ENCODE measurements around a stretch of chr12.

- PRO-cap, result no peak
These were observed 38.6 kb upstream of the MMP17 start for GRCh38 chr12:131789505-131790162.

DNA sequence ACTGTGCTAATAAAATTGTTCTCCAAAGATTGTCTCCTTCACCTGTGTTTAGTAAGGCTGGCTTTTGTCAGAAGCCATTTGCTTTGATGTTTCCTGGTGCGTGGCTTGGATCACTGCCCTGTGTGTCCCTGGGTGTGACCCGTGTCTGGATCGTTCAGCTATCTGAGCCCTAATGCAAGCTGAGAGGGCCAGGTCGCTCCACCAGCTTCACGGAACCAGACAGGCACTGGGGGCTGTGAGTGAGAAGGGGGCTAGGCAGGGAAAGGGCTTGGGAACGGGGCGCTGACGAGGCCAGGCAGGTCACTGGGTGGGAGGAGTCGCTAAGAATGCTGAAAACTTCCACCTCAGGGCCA lies 24.3 kb upstream of the MMP17 start:
- PRO-cap, result no peak

- PRO-cap, result no peak
These were observed 31.3 kb upstream of the ULK1 start for GRCh38 chr12:131863057-131863489.

- PRO-cap, result unidirectional peak, minus-strand start at chr12:131896468; bidirectional peak, plus-strand start at chr12:131896838, minus-strand start at chr12:131896688
These were observed 2.3 kb downstream of the ULK1 start for GRCh38 chr12:131896371-131897466.

- PRO-cap, result no peak
These were observed 434 bp upstream of the PUS1 start for GRCh38 chr12:131928723-131928961.

GRCh38 chr12:131992293-131993211 lies 42.8 kb downstream of the EP400 start:
- PRO-cap, result no peak

- PRO-cap, result no peak
These were observed 63.8 kb downstream of the EP400 start for GRCh38 chr12:132013449-132014128.

GRCh38 chr12:132034928-132035705 lies 85.4 kb downstream of the EP400 start:
- PRO-cap, result no peak

DNA sequence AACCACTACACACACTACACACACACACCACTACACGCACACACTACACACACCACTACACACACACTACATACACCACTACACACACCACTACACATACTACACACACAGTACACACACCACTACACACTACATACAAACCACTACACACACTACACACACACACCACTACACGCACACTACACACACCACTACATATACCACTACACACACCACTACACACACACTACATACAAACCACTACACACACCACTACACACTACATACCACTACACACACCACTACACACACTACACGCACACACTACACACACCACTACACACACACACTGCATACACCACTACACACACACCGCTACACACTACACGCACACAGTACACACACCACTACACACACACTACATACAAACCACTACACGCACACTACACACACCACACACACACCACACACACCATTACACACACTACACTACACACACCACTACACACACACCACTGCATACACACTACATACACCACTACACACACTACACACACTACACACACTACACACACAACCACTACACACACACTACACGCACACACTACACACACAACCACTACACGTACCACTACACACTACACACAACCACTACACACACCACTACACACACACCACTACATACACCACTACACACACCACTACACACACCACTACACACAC lies 11.8 kb downstream of the NOC4L start:
- PRO-cap, result no peak

DNA sequence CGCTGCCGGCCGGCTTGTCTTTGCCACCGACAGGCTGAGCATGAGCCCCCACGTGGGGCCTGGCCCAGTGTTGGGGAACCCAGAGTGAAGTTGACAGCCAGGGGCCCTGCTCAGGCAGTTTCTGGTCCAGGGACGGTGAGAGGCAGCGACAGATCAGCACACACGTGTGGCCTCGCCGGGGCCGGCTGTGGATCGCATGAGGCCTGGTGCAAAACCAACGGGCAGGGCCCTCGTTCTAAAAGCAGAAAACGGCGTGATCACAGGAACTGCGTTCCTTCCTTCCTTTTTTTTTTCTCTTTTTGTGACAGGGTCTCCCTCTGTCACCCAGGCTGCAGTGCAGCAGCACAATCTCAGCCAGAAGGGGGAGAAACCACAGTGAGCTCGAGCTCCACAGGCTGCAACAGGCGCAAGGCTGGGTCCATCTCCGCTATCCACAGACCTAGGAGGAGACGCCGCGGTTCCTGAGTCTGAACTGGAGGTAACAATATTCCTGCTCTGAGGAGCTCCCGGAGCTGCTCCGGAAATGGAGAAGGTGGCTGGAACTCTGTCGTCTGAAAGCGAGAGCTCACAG lies 50.5 kb upstream of the FBRSL1 start:
- PRO-cap, result no peak

DNA sequence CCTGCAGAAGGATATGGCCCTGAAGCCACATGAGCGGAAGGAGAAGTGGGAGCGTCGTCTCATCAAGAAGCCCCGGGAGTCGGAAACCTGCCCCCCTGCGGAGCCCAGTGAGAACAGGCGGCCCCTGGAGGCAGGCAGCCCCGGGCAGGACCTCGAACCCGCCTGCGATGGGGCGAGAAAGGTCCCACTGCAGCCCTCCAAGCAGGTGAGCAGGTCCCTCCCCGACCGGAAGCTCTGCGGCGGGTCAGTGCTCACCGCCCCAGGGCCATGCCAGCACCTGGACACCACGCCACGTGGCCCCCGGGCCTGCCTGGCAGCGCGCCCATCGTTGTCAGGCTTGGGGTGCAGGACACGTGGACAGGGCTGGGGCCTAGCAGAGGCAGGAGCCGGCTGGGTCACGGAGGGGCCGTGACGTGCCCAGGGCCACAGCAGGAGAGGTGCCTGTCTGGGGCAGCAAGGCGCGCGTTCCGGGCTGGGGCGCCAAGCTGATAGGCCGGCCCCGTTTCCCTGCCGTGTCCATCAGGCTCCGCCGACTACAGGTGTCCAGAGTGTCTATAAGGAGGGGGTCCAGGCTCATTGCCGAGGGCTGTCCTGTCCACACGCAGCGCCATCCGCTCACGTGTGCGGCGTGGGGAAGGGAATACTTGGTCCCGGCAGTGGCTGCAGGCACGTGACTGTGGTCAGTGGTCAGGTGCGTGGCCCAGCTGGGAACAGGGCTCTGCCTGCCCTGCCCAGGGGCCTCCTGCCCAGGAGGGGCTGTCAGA lies 18.4 kb downstream of the FBRSL1 start:
- PRO-cap, result no peak

DNA sequence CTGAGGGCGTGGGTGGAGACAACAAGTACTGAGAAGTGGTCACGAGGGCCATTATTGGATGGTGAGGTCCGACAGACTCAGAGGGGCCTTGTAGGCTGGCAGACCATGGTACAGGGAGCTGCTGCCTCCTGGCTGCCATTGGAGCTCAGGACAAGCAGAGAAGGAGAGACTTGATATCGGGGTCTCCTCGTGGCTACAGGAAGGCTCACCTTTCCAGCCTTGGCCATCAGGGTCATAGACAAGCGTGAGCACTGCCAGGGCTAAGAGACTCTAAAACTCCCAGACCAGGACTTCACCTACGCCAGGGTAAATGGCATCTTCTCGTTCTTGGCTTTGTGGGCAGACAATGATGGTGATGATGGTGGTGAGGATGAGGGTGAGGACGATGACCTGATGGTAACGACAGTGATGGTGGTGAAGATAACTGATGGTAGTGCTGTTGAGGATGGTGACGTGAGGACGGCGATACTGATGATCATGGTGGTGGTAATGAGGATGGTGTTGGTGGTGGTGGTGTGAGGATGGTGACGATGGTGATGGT lies 54.3 kb downstream of the FBRSL1 start:
- PRO-cap, result no peak

DNA sequence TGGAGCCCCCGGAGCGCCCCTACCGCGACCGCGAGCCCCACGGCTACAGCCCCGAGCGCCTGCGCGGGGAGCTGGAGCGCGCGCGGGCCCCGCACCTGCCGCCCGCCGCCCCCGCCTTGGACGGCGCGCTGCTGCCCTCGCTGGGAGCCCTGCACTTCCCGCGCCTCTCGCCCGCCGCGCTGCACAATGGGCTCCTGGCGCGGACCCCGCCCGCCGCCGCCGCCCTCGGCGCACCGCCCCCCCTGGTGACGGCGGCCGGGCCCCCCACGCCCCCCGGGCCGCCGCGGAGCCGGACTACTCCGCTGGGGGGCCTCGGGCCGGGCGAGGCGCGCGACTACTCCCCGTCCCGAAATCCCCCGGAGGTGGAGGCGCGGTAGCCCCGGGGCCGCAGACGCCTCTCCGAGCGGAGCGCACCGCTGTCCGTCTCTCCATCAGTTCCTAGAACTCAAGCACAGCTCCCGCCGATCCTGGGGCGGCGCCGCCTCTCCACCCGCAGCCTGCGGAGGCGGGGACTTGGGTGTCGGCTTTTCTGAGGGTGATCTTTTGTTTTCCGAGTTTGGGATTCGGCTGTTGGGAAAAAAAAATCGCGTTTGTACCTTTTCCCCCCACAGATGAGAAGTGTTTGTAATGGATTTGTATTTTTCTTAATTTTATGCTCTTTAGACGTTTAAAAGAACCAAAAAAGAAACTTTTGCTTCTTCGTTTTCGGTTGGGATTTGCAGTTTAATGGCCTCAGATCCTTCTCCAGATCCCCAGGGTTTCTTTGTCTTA lies 26.8 kb downstream of the LRCOL1 start:
- PRO-cap, result bidirectional peak, plus-strand start at position 346 of the sequence, minus-strand start at position 185 of the sequence; unidirectional peak, minus-strand start at position 440 of the sequence

DNA sequence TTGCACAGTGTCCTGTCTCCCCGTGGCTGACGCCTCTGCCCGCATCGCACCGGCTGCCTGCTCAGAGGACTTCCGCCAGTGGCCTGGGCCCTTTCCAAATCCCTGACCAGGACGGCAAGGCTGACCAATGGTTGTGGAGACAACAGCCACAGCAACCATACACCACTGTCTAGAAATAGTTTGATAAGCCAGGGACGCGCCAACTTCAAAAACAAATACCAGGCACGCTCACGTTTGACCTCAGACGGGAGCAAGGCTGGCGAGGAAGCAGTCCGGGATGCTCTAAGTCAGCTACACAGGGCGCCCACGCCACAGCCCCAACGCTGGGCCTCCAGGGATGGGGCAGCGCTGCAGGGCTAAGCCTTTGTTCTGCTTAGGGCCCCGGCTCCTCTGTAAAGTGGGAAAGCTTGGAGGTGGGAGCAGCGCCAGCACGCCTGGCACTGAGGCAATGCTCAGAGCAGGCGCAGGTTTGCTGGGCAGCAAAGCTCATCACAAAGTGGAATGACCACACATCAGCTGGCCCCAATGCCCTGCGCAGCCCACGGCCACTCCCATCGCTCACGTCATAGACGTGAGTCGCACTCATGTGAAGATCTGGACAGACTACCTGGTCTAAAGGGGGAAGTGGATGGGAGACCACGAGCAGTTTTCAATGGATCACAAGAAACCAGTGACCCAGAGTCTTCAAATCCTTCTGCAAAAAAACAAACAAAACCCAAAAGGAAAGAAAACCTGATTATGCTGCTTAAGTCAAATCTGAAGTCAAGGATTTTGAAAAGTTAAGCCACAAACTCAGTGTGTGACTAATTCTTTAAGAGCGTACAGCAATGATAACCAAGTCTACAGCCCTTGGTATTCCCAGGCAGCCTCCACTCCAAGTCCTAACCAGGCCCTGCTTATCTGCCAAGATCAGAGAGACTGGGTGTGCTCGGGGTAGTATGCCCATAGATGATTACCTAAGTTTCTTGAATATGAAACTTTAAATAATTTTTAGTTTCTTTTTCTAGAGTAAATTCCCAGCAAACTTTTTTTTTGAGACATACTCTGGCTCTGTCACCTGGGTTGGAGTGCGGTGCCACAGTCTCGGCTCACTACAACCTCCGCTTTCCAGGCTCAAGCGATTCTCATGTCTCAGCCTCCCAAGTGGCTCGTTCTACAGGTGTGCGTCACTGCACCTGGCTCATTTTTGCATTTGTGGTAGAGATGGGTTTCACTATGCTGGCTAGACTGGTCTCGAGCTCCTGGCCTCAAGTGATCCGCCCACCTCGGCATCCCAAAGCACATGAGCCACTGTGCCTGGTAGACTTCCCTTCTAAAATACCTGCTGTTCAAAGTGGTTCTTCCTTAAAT lies 12.9 kb downstream of the PGAM5 start:
- PRO-cap, result no peak

DNA sequence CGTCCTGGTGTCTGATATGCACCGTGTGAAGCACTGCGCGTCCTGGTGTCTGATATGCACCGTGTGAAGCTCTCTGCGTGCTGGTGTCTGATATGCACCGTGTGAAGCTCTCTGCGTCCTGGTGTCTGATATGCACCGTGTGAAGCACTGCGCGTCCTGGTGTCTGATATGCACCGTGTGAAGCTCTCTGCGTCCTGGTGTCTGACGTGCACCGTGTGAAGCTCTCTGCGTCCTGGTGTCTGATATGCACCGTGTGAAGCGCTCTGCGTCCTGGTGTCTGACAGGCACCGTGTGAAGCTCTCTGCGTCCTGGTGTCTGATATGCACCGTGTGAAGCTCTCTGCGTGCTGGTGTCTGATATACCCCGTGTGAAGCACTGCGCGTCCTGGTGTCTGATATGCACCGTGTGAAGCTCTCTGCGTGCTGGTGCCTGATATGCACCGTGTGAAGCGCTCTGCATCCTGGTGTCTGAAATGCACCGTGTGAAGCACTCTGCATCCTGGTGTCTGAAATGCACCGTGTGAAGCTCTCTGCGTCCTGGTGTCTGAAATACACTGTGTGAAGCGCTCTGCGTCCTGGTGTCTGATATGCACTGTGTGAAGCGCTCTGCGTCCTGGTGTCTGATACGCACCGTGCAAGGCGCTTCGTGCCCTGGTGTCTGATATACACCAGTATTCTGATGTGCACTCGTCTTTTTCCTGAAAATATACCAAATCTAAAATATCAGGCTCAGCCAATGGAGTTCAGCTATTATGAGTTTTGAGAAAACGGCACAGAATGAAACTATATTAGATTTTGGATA lies 22.7 kb downstream of the PGAM5 start:
- PRO-cap, result no peak

DNA sequence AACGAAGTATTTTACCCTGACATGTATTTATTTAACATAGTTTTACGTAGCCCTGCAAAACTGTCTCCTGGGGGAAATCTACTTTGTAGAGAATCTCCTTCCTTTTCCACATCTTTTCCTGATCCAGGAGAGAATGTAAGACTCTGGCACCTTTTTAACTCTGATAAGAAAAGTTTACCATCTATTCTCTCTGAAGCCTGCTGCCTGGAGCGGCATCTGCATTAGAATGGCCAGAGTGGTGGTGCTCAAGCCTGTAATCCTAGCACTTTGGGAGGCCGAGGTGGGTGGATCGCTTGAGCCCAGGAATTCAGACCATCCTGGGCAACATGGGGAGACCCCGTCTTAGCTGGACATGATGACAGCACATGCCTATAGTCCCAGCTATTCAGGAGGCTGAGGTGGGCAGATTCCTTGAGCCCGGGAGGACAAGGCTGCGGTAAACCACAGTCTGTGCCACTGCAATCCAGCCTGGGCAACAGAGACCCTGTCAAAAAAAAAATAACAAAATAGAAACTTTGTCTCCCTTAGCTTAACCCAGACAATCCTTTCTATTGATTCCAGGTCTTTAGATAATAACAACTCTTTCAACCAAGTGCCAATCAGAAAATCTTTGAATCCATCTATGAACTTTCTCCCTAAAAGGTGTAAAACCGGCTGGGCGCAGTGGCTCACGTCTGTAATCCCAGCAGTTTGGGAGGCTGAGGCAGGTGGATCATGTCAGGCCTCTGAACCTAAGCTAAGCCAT lies 1.6 kb upstream of the CHFR start:
- PRO-cap, result no peak

GRCh38 chr12:133057308-133057973 lies 20.1 kb downstream of the ZNF84 start:
- PRO-cap, result no peak